ENCODE measurements around a stretch of chr4.

- PRO-cap: no peak
CAGE:
- cytosol, long polyA plus RNA: no peak
- long polyA plus RNA: no peak
- nucleus, long polyA plus RNA: no peak
Observed at GRCh38 chr4:104128774-104129250, 365.9 kb downstream of the CXXC4 start.

GRCh38 chr4:104490747-104491912, 3.6 kb downstream of the CXXC4 start:
- PRO-cap: no peak
CAGE:
- cytosol, long polyA plus RNA: no peak
- long polyA plus RNA: no peak
- nucleus, long polyA plus RNA: no peak

DNA sequence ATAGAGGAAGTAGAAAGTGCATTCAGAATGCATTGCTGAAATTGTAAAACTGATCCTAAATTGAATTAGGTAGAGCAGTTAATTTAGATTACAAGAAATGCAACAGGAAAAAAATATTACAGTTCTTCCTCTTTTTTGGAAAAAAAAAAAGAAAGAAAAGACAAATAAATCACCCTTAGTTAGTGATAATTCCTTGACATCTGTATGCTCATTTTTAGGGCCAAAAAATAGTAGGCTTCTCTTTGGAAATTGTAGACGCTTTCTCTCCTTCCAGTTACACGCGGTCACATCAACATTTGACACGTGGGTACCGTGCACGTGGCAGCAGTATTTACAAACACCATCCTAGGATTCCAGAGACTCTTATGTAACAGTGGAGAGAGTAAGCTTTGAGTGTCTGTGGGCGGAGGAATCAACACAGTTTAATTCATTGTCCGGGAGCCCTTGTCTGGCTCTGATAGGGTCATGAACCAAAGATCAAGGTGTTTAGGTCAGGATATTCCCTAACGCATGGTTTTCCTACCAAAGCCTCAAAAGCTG, 12.1 kb downstream of the TET2 start:
- PRO-cap: no peak
CAGE:
- cytosol, long polyA plus RNA: no peak
- long polyA plus RNA: no peak
- nucleus, long polyA plus RNA: no peak

DNA sequence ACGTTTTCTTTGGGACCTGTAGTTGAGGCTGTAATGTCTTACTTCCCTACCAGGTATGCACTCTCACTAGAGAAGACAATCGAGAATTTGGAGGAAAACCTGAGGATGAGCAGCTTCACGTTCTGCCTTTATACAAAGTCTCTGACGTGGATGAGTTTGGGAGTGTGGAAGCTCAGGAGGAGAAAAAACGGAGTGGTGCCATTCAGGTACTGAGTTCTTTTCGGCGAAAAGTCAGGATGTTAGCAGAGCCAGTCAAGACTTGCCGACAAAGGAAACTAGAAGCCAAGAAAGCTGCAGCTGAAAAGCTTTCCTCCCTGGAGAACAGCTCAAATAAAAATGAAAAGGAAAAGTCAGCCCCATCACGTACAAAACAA, 125.8 kb downstream of the TET2 start:
- PRO-cap: no peak
CAGE:
- cytosol, long polyA plus RNA: no peak
- long polyA plus RNA: no peak
- nucleus, long polyA plus RNA: no peak

DNA sequence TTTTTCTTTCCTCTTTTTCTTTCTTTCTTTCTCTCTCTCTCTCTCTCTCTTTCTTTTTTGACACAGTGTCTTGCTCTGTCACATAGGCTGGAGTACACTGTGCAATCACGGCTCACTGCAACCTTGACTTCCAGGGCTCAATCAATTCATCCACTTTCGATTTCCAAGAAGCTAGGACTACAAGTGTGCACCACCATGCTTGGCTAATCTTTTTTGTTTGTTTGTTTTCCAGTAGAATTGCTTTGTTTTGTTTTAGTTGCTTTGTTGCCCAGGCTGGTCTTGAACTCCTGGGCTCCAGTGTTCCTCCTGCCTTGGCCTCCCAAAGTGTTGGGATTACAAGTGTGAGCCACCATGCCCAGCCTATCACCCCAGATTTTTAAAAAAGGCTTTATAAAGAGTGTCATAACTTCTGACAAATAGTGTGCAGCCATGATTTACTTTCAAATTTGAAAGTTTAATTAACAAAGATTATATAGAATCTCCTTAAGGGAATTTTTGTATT, 70.8 kb downstream of the PPA2 start:
- PRO-cap: no peak
CAGE:
- cytosol, long polyA plus RNA: no peak
- long polyA plus RNA: no peak
- nucleus, long polyA plus RNA: no peak

GRCh38 chr4:105978881-105979359, 83.6 kb downstream of the NPNT start:
- PRO-cap: no peak
CAGE:
- cytosol, long polyA plus RNA: no peak
- long polyA plus RNA: no peak
- nucleus, long polyA plus RNA: no peak

- PRO-cap: no peak
CAGE:
- cytosol, long polyA plus RNA: no peak
- long polyA plus RNA: no peak
- nucleus, long polyA plus RNA: no peak
Observed at GRCh38 chr4:107930635-107931118, 672 bp upstream of the CYP2U1 start.

GRCh38 chr4:107977533-107977915, 12.2 kb upstream of the HADH start:
- PRO-cap: no peak
CAGE:
- cytosol, long polyA plus RNA: no peak
- long polyA plus RNA: no peak
- nucleus, long polyA plus RNA: no peak

DNA sequence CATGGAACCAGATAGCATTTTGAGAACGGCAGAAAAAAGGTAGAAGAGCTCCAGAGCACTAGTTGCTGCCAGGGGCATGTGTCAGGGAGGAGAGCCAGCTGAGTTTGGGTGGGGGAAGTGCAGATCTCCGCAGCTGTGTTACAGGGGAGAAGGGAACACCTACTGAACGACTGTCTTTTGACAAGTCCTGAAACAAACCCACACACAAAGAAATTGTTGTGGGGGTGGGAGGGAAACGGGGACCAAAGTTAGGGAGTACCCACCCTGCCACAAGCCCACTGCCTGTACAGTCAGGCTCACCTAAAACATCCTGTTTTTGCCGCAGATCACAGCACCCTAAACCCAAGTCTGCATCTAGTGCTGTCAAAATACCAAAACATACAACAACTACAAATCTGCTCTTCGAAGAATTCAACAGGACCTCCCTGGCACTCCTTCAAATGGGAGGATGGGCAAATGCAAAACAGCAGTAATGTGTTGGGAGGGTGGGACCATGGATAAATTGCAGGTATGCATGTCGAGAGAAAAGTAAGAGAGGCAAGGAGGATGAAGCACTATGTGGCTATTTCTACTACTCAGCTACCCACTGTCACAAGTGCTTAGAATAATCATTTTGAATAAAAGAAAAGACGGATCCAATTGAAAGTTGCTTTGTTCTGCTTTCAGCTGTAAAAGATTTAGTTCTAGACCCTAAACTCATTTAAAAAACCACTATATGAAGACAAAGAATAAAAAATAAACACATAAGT, 55.3 kb downstream of the LEF1 start:
- PRO-cap: no peak
CAGE:
- cytosol, long polyA plus RNA: no peak
- long polyA plus RNA: no peak
- nucleus, long polyA plus RNA: no peak

DNA sequence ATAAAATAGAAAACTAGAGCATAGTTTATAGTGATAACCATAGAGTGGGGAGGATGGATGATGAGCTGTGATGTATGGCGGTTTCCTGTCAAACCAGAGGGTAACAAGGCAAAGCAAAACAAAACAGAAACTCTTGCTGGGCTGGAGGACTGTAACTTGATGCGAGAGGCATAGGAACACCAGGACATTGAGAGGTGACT, 173.8 kb upstream of the LEF1 start:
- PRO-cap: no peak
CAGE:
- cytosol, long polyA plus RNA: no peak
- long polyA plus RNA: no peak
- nucleus, long polyA plus RNA: no peak

DNA sequence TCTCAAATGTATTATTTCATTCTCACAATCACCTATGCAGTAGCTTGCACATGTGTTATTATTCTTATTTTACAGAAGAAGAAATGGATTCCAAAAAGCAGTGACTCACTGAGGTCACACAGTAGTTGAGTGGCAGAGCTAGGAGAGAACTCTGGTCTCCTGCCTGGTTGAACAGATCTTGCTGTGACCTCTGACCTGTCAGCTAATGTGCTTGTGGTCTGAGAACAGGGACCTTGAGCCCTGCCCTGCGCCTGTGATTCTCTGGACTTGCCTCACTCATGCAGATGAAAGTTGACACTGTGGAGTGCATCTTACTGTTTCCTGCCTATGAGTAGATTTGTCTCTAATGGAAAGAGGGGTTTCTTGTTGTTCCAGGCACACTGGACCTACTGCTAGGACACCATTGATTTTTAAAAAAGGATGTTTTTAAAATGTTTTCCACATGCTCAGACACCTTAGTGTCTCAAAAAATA, 32.3 kb downstream of the ETNPPL start:
- PRO-cap: no peak
CAGE:
- cytosol, long polyA plus RNA: no peak
- long polyA plus RNA: no peak
- nucleus, long polyA plus RNA: no peak

DNA sequence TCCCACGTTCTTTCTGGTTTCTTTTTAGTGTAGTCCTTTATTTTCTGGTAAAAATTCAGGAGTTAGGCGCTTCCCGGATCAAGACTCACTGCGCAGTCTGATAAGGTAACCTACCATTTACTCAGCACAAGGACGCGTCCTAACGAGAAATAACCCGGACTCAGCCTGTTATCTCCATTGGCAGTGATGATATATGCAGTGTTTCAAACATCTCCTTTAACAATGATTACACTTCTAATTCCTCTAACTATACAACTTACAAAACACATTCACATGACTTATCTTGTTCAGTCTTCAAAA, 393 bp upstream of the ETNPPL start:
- PRO-cap: no peak
CAGE:
- cytosol, long polyA plus RNA: no peak
- long polyA plus RNA: no peak
- nucleus, long polyA plus RNA: no peak

DNA sequence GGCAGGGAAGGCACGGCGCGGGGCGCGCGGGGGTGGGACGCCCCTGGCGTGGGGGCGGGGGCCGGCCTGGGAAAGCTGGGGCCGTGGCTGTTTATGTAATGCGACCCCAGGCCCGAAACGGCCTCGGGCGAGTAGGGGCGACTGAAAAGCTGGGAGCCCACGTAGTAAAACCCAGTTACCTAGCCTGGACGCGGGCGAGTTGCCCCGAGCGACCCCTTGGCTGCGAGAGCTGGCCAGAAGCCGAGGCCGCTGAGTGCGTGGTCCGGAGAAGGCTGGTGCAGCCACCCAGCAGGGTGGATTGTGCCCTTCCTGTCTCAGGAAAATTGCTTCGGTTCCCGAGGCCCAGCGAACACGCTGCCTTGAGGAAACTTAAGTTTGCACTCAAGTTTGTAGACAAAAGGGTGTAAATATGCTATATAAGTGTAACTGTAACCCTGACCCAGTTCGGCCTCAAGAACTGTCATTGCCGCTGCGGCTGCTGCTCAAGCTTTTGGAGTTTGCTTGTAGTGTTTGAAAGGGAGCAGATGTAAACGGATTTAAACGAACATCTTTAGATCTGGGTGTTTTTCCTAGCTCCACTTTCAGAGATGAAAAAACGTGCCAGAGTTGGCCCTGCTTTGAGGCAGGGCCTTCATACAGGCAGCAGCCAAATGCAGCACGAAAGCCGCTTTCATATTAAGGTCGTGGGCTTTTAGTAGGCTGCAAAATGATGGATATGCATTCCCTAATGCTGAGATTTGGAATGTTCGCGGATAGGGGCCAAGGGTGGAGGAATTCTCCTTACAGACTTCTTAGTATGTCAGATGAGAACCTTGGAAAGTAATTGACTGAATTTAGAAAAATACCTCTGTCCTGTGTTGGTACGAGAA, 797 bp downstream of the SEC24B start:
- PRO-cap: no peak
CAGE:
- cytosol, long polyA plus RNA: no peak
- long polyA plus RNA: no peak
- nucleus, long polyA plus RNA: no peak

DNA sequence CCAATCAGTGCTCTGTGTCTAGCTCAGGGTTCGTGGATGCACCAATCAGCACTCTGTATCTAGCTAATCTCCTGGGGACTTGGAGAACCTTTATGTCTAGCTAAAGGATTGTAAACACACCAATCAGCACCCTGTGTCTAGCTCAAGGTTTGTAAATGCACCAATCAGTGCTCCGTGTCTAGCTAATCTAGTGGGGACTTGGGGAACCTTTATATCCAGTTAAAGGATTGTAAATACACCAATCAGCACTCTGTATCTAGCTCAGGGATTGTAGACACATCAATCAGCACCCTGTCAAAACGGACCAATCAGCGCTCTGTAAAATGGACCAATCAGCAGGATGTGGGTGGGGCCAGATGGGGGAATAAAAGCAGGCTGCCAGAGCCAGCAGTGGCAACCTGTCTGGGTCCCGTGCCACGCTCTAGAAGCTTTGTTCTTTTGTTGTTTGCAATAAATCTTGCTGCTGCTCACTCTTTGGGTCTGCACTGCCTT, 2.0 kb upstream of the MCUB start:
- PRO-cap: no peak
CAGE:
- cytosol, long polyA plus RNA: no peak
- long polyA plus RNA: no peak
- nucleus, long polyA plus RNA: no peak

DNA sequence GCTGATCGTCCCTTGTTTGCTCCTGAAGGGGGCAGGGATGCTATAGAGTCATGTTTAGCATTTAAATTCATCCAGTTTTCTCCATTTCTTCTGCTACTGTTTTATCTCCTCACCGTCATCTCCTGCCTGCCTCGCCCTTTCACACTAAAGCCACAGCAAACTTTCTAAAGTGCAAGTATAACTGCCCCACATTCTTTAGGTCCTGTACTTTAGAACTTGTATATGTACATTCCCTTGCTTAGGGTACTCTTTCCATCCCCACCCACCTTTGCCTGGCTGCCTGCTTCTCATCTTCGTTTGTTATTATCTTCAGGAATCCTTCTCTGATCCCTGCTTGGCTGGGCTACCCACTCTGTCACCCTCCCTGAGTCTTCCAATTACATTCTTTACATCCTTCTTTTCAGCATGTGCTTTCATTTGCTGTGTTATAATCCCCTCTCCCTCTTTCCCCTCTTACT, 60.5 kb downstream of the EGF start:
- PRO-cap: no peak
CAGE:
- cytosol, long polyA plus RNA: no peak
- long polyA plus RNA: no peak
- nucleus, long polyA plus RNA: no peak

DNA sequence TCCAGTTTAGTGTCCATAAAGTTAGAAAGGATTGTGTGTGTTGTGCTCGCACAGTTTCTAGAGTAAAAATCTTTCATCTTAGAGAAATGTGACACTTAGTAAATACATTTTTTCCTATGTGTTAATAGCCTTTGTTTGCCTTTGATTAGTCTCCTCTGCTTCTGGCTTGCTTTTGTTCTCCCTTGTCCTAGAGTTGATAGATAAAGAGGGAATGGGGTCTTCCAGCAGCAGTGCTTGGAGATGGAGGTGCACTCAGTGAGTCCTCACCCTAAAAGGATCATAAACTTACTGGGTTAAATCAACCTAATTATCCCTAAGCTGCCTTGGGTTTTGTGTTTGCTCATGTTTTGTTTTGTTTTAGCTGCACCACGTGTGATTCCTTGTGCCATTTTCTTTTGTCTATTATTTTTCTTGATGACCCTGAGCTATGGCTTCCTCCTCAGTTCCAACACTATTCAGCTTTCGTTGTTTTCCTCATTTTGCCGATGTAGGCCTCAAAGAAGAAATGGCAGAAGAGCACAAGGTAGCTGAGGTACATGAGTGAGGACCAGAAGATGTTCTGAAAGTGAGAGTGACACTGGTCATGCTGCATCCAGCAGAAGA, 138.3 kb downstream of the EGF start:
- PRO-cap: no peak
CAGE:
- cytosol, long polyA plus RNA: no peak
- long polyA plus RNA: no peak
- nucleus, long polyA plus RNA: no peak

DNA sequence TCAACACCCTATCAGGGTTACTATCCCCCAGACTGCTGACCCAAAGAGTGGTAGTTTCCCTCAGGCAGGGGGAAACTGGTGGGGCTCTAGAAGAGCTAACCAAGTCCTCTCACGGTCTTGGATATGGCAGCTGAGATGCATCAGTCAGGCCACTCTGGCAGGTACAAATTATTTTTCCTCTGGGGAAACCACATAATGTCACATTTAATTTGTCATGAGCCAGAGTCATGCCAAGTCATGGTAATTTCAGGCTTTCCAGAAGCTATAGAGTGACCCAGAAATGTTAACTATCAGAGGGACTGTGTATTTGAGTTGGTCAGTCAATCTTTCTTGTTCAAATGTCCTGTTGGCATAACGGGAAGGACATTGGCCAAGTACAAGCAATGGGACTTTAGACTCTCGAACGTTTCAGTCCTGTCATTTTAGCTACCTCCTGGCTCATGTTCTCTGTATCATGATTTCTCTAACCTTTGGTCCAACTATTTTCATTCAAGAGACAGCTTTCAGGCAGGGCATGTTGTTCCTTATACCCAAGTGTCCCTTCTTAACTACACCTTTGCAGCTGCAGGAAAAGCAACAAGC, 142.4 kb downstream of the EGF start:
- PRO-cap: no peak
CAGE:
- cytosol, long polyA plus RNA: no peak
- long polyA plus RNA: no peak
- nucleus, long polyA plus RNA: no peak

- PRO-cap: no peak
CAGE:
- cytosol, long polyA plus RNA: no peak
- long polyA plus RNA: no peak
- nucleus, long polyA plus RNA: no peak
Observed at GRCh38 chr4:110515587-110516177, 39.7 kb downstream of the ENPEP start.

- PRO-cap: no peak
CAGE:
- cytosol, long polyA plus RNA: no peak
- long polyA plus RNA: no peak
- nucleus, long polyA plus RNA: no peak
Observed at GRCh38 chr4:110533761-110534565, 58.0 kb downstream of the ENPEP start.

- PRO-cap: no peak
CAGE:
- cytosol, long polyA plus RNA: no peak
- long polyA plus RNA: no peak
- nucleus, long polyA plus RNA: no peak
Observed at GRCh38 chr4:112126973-112127634, 18.1 kb upstream of the FAM241A start.

Data from A549 (cell line).